Bronchus (tissue), 1 donor: ENCODE measurements around a stretch of chr13.

GRCh38 chr13:102681999-102682525, 12.8 kb downstream of the METTL21C start:
- PRO-cap = no peak

DNA sequence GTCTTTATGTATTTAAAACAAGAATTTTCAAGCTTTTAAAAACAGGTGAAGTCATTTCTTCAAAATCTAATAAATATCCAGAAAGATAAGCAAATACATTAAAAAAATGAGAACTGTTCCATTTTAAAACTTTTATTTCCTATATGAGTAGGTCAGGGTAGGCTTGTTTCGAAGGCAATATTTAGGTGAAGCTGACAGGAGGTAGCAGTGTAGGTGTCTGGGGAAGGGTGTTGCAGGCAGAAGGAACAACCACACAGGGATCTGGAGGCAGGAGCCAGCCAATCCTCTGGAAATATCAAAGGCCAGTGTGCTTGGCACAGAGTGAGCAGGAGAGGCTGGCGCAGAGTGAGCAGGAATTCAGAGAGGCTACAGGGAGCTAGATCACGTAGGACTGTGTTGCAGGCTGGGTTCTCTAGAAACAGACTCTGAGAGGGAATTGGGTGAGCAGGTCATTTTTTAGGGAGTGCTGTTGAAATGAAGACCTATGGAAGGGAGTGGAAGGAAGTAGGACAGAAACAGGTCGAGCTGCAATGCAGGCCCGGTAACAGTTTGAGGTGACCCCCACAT, 51.5 kb downstream of the ERCC5 start:
- PRO-cap = no peak

GRCh38 chr13:106213297-106214108, 322.0 kb downstream of the EFNB2 start:
- PRO-cap = no peak

- PRO-cap = no peak
These were observed 186.1 kb downstream of the EFNB2 start for GRCh38 chr13:106348923-106350244.

- PRO-cap = no peak
These were observed 63.4 kb downstream of the EFNB2 start for GRCh38 chr13:106471981-106472569.

GRCh38 chr13:106475724-106476274, 59.7 kb downstream of the EFNB2 start:
- PRO-cap = unidirectional peak, minus-strand start at chr13:106475982

- PRO-cap = no peak
These were observed 1.7 kb downstream of the EFNB2 start for GRCh38 chr13:106533534-106534296.

DNA sequence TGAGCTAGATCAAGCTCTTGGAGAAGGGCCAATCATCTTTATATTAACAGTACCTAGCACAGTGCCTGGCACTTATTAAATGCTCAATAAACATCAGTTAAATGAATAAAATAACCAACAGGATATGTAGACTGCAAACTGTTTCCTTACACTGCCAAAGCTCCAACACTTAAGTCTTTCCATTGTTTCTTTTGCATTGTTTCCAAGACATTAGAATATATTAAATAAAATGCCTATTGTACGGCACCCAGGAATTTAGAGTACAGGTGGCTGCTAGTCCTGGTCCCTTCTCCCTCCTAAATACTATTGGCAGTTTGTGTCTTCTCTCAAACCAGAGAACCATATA, 2.5 kb downstream of the ARGLU1 start:
- PRO-cap = no peak

DNA sequence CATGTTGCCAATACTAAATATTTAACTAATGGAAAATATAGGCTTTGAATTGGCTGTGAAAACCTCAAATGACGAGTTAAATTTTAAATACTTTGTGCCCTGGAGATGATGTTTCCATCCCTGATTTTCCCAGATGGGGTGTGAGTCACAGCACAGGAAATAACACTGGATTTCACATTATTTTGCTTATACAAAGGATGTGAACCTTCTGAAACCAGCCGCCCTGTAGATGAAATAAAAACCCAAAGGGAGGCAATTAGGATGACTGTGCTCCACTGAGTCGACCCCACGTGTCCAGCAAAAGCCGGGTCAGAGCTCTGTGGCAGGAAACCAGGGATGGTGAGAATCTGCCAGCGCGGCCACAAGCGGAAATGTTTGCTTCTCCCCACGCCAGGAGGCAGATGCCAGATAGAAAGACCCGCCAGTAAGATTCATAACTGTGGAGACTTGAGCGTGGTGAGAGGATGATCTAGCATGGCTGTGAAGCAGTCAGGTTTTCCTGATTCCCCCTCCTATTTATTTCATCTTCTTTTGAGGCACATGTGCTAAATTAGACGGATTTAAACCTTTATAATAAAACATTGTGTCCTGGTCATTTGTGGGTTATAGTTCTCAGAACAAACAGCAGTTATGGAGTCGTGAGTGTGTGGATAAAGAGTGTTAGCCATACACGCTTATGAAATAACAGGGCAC, 416.3 kb downstream of the NALF1 start:
- PRO-cap = no peak

GRCh38 chr13:107678262-107678935, 188.9 kb downstream of the NALF1 start:
- PRO-cap = unidirectional peak, plus-strand start at chr13:107678748

- PRO-cap = no peak
These were observed 147.6 kb downstream of the NALF1 start for GRCh38 chr13:107719667-107720196.

- PRO-cap = no peak
These were observed 701 bp downstream of the ABHD13 start for GRCh38 chr13:108218805-108219380.

- PRO-cap = no peak
These were observed 287.4 kb downstream of the MYO16 start for GRCh38 chr13:108916849-108917241.

DNA sequence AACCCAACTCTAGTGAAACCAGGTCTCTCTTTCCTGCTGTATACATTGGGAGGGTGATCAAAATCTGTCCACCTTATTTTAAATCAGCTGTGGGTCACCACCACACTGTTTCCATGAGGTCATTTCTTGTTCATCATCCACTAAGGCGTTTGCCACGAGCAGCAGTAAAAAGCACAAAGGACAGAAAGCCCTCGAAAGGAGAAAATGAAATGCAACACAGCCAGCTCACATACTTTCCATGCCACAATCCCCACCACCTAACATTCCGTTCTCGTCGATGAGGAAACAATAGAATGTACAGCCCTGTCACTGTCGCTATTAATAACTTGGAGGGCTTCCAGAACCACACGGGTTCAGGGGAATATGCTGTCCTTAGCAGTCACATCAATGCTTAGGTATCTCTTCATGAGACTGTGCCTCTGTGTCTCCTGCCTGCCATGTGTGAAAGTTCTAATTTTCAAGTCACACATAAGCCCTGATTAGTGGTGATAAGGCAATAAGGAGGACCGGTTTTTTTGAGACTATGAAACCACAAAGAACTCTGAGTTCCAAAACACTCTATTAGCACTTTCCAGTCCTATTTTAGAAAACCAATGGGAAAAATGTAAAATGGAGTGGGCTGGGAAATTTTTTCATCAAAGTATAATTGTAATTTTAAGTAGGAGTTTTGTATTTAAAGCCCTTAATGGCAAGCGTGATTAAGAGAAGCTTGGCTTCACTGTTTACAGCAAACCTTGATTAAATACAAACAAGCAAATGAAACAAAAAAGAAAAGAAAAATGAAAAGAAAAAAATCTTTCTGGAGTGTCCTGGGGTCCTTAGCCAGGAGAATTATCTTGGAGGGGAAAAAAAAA, 542.6 kb downstream of the IRS2 start:
- PRO-cap = unidirectional peak, minus-strand start at position 443 of the sequence

DNA sequence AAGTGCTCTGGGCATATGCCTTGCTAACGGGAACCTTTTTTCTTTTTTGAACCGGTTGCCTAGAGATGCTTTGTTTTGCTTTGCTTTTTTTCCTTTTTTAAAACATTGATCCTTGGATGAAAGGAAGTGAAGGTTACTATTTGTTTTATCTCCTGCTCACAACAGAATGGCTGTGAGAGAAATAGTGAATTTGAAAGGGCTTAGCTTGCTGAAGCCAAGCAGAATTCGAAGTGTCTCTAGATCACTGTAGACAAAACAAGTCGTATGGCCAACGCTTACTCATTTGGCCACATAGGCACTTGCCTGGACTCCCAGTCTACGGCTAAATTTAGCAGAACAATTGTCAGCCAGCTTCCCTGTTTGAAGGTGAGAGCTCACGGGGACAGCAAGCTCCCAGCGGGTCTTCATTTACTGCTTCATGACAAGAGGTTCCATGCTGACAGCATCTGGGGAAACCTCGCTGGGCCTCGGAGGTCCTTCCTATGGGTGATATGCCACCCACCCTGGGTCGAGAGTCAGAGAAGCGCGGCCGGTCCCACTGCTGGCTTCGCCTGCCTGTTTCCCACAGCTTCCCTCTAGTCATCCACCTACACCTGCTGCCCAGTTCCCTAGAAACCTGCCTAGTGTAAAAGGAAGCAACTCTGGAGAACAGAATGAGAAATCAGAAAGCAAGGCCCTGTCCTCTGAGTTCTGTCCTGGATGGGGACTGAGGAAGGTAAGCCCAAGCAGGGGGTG, 504.7 kb downstream of the IRS2 start:
- PRO-cap = no peak

GRCh38 chr13:109725925-109726454, 60.4 kb downstream of the IRS2 start:
- PRO-cap = unidirectional peak, plus-strand start at chr13:109726221; unidirectional peak, plus-strand start at chr13:109726325

DNA sequence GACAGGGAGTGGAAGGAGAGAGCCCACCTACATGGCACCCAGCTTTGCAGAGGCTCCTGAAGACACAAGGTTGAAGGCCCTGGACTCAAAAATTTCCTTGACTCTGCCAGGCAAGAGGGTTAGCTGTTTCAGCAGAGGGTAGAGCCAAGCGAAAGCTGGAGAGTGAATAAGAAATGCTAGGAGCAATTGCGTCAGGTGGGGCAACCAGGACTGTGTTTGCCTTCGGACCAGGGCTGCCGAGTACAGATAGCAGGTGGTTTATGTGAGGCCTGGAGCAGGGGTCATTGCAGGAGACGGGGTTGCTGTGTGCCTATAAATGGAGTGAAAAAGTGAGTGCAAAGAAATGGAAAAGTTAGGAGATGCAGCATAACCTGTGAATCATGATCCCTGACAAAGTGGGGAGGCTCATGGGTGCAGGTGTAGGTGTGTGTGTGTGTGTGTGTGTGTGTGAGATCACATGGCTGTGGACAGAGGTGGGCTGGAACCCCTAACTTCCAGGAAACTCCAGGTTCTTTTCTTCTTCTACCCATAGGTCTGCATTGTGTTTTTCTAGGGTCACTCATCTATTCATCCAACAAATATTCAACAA, 59.0 kb downstream of the IRS2 start:
- PRO-cap = bidirectional peak, plus-strand start at position 185 of the sequence, minus-strand start at position 154 of the sequence; bidirectional peak, plus-strand start at position 342 of the sequence, minus-strand start at position 218 of the sequence

DNA sequence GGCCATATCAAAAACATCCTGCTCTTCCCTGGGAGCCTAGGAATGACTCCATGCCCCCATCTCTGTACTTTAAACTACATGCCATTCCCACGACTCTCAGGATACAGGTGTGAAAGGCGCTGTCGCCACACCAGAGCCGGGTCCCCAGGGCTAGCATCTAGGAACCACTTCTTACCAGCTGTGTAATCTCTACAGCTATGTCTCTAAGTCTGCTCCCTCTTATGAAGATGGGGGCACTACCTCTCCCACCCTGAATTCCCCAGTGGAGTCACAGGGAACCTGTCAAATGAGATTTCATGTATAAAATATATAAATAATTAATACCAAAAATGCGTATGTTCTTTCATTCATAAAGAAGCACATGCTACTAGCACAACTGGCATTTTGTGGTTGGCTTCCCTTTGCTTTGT, 22.2 kb downstream of the IRS2 start:
- PRO-cap = no peak

GRCh38 chr13:109791155-109791771, 4.9 kb upstream of the IRS2 start:
- PRO-cap = no peak

- PRO-cap = no peak
These were observed 180.5 kb downstream of the COL4A1 start for GRCh38 chr13:110126196-110127095.